Ascending aorta (tissue), 1 donor: ENCODE measurements around the gene ARID1A.

- PRO-cap = no peak
Observed at GRCh38 chr1:25336618-25337489, 1.3 kb upstream of the TMEM50A start.

DNA sequence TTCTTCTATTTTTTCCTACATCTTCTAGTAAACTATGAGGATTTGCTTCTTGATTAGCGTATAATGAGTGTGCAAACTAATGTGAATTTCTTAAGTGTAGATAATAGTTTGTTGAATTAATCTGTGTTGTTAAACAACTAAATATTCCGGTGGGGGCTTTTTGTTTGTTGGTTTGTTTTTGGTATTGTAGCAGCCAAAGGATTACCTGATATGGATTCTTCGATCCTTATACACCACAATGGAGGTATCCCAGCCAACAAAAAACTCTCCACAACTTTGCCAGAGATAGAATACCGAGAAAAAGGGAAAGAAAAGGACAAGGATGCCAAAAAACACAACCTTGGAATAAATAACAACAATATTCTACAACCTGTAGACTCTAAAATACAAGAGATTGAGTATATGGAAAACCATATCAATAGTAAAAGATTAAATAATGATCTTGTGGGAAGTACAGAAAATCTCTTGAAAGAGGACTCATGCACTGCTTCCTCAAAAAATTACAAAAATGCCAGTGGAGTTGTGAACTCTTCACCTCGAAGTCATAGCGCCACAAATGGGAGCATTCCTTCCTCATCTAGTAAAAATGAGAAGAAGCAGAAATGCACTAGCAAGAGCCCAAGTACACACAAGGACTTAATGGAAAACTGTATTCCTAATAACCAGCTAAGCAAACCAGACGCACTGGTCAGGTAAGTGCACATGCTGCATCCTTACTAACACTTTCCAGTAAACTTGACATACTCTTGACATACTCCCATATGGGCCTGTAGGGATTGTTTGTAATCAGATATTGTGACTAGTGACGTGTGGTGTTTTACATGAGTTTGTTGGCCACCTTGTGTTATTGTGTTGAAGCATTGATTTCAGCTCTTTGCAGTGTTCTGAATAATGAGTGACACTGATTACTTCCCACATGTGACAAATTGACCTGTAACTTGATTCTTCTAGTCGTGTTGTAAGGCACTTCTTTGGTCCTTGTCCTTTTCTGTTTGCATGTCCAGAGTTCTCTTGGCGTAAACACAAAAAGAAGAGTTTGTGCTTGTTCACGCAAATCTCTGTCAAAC lies 27.8 kb downstream of the MACO1 start:
- PRO-cap = no peak

DNA sequence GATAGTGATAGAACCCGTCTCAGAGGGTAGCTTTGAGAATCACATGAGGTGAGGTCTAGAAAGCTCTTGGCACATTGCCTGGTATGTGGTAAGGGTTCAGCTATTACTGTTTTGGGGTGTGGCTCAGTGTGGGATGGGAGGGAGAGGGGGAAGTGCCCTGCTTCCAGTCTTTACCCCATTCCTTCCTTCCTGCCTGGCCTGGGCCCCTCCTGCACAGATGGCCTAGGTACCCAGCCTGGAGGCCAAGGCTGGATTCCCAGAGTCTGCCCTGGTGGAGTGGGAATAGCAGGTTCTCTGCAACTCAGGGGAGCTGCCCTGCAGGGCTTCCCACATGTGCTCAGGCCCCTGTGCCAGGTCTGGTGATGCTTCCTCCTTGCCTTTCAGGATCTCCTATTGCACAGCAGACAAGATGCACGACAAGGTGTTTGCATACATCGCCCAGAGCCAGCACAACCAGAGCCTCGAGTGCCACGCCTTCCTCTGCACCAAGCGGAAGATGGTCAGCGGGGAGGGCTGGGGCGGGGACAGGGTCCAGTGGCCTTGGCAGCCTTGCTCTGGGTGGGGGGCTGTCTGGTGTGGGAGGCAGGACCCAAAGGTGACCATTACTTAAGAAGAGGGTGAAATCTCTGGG lies 13.5 kb downstream of the LDLRAP1 start:
- PRO-cap = no peak

DNA sequence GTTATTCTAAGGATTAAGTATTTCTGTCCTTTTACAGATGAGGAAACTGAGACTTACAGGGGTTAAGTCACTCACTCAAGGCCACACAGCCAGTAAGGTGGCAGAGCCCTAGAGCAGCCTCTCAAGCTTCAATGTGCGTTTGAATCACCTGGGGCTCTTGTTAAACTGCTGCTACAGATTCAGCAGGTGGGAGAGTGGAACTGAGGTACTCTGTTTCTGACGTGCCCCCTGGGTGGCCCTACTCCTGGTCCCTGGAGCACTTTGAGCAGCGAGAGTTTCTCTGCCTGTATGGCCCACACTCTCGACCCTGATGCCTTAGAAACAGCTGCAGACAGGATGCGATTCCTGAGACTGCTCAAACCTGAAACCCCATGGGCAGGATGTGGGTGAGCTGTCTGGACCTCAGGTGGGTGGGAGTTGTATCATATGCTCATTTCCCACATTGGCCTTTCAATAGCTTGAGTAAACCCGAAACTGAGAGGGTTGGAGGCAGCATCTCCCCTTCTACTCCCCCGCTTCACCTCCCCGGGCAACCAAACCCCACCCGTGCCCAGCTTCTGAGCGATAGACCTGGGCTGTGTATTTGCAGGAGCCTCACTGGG lies 59.3 kb downstream of the MAN1C1 start:
- PRO-cap = no peak

DNA sequence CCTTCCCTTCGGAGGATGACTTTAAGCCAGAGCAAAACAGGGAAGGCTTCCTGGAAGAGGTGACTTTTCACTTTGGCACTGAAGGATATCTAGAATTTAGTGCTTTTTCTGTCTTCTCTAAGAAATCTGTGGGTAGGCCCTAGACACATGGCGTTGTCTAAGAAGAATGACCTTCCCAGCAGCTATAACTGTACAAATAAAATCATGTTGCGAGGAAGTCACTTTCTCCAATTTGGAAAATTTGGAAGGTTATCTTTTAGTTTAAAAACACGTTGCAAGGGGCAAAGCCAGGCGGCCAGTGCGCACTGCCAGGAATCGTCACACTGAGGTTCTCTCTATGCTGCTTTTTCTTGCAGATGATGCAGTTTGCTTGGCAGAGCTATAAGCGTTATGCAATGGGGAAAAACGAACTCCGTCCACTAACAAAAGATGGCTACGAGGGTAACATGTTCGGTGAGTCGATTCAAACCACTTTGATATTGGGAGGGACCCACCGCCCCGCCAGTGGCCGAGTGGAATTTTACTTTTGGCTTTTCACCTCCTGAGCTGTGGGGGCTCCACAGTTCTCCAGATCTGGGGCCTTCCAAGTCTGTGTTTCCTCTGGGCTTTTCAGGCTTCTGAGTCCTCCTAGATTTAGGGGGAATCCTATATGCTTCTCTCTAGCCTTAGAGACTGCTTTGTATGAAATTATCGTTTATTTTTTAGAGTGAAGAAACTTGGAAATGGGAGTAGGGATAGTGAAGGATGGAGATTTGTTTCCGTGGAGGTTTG lies 69.7 kb downstream of the MAN1C1 start:
- PRO-cap = no peak

DNA sequence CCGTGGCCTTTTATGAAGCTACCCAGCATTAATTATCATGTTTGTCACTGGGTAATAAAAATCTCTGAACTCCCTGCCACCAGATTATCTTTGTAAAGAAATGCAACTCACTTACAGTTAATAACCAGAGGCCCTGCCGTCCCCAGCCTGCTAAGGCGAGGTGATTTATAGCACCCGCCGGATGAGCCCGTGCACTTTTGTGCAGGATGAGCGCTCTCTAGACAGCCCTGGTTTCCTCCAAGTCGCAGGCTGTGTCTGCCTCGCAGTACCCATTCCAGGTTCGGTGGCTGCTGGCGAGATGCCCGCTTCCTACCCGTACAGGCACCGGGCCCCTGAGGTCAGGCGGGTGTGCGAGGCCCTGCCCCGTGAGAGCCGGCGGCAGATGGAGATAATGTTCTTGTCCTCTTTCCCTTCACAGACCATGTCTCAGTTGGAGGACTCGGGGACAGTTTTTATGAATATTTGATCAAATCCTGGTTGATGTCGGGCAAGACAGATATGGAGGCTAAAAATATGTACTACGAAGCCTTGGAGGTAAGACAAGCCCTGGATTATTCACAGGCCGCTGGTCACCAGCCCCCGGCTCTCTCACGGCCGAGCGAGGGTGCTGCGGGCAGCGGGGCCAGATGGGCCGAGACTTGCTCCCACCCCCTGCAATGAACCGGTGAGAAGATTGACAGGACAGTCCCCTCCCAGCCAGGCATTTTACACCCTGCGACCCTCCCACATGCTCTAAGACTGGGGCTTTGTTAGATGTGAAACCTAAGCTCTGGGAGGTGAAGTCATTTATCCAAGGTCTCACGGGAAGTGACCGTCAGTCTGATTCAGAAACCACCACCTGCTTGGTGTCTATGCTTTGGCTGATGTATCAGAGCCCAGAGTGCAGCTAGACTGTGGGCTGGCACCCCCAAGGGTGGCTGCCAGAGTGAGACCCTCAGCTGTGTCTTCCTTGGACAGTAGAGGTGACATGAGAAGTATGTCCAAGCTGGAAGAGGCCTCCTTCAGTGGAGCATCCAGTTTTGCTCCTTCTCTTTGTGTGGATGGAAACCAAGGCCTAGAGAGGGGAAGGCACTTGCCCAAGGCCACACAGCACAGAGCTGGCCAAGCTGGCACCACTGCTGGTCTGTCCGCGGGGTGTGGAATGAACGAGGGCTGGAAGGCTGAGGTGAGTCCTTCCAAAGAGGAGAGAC lies 28.4 kb upstream of the SELENON start:
- PRO-cap = no peak

GRCh38 chr1:25813767-25814360 lies 5.9 kb upstream of the MTFR1L start:
- PRO-cap = no peak

GRCh38 chr1:25906740-25907467 lies 685 bp upstream of the STMN1 start:
- PRO-cap = no peak

DNA sequence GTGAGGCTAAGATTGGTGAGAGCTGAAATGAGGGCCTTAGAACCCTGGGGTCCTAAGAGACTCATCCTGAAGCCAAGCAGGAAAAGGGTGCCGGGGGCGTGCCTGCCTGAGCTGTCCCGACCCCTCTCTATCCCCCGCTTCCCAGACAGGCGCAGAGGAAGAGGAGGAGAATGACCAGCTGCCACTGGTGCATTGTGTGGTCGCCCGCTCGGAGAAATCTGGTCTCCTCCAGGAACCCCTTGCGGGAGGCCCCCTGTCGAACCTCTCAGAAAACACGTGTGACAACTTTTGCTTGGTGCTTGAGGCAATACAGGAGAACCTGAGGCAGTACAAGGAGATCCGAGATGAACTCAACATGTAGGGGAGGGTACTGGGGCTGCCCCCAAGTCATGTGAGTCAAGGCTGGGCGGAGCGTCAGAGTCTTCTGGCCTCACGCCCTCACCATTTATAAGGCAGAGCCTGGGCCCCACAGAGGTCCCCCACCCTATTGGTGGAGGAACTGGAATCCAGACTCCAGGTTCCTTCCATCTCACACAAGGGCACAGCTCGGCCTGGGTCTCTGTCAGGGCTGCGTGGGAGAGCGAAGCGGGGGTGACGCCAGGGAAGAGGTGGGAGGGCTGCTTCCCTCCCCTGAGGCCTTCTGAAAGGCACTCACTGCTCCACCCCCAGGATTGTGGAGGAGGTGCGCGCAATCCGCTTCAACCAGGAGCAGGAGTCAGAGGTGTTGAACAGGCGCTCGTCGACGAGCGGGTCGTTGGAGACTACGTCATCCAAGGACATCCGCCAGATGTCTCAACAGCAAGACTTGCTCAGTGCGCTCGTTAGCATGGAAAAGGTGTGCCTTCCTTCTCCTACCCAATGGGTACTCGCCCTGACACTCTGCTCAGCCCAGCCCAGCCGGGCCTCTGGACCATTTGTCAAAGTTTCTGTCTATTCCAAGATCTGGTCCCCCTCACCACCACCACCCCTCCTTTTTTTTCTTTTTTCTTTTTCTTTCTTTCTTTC lies 10.6 kb downstream of the CATSPER4 start:
- PRO-cap = no peak

DNA sequence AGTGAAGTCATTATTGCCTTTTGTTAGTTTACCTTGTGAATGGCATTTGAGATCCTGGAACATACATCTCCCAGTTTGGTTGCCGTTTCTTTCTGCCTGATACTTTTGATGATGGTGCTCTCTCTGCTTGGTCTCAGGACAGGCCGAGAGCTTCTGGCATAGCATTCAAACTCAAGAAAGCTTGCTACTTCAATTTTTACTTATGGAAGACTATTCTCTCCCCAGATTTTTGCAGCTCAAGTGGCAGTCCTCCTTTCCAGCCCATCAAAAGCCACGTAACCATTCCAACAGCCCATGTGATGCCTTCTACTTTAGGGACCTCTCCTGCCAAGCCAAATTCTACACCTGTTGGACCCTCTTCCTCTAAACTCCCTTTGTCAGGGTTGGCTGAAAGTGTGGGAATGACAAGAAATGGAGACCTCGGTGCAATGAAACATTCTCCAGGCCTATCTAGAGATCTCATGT lies 21.0 kb downstream of the CEP85 start:
- PRO-cap = no peak

DNA sequence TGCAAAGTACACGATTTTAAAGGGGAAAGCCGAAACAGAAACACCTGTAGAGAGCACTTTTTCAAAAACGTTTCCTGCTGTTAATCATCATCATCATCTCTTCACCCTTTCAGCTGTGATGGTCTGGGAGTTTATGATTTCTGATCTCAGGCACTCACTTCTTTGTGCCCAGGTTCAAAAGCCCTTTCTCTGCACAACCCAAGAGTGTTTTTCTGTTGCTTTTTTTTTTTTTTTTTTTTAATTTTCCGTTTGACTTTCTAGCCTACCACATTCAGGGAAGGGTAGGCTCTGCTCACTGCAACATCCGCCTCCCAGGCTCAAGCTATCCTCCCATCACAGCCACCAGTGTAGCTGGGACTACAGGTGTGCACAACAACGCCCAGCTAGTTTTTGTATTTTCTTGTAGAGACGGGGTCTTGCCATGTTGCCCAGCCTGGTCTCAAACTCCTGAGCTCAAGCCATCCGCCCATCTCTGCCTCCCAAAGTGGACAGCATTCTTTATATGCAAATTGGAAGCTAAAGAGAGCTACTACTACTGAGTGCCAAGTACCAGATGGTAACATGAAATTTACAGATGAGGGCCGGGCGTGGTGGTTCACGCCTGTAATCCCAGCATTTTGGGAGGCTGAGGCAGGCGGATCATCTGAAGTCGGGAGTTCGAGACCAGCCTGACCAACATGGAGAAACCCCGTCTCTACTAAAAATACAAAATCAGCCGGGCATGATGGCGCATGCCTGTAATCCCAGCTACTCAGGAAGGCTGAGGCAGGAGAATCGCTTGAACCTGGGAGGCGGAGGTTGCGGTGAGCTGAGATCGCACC lies 1.2 kb upstream of the UBXN11 start:
- PRO-cap = no peak

GRCh38 chr1:26350637-26351505 lies 3.1 kb downstream of the CRYBG2 start:
- PRO-cap = no peak

DNA sequence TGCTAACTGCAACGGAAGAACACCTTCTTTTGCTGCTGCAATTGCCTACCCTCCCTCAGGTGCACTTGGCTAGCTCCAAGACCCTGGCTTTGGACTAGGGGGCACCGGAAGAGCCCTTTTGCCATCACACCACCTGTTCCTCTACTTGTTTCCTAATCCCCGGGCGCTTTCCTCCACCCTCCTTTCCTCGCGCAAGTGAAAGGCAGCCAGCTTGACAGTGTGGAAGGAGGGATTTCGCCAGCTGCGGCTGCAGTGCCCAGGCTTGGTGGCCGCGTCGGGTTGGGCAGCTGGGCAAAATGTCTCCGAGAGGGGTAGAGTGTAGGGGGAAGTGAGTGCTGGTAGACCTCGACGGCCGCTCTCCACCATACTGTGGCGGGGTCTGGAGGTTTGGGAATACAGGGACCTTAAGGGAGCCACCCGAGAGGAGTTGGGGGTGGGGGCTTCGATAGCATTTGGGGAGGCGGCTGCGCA lies 892 bp upstream of the HMGN2 start:
- PRO-cap = no peak

DNA sequence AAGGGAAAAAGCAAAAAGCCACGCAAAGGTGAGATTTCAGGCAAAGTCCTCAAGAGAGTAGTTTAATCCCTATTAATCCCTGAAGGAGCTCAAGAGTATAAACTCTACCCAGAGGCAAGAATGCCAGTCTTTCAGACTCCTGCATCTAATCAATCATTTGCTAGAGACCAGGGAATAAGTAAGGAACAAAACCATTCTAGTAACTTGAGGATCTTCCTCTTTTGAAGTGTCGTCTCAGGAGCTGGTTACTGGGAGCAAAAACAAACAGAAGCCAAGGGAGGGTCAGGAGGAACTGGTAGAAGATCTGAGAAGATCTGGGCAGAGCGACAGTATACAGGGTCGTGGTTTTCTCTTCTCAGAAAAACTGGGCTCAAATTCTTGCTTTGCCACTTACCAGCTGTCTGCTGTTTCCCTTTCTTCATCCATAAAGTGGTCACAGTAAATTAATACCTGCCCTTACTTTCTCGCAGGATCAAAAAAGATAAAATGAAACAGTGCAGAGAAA lies 69.3 kb downstream of the RPS6KA1 start:
- PRO-cap = no peak

DNA sequence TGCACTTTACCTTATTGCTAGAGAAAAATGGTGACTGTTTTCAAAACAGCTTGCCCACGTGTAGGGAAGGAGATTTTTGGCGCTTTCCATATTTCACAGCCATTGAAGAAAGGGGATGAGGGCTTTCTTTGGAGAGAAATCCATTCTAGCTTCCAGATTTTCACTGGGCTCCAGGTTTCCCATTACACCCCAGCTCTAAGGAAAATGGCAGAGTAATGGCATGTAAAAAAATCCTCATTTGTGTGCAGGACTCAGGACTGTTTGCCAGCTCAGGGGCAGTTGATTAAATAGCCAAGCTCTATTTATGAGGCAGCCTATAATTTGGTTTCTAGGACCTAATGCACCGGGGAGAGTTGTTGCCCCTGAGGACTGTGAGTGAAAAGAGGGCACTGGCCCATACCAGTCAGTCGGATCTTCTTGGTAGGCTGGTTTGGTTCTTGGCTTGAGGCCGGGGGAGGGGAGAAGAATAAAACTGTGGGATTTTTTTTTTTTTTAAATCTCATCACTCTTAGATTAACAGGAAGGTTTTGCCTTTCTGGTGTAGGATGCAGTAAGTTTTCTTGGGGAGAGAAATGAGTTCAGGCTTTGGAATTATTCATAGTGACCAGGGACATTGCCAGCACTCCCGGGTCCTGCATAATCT lies 2.1 kb upstream of the ARID1A start:
- PRO-cap = no peak

DNA sequence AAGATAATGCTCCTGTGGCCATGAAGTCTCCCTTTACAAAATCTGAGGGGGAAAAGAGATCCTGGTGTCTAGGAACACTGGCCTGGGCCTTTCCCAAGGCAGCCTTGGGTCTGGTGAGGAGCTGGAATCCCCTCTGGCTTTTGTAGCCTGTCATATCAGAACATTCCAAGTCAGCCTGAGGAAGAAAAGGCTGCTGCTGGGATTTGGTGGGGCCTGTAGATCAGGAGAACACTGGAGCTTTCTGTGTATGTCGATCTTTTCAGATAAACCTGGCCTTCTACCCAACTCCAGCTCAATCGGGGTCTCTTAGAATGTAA lies 1.6 kb upstream of the ARID1A start:
- PRO-cap = no peak

DNA sequence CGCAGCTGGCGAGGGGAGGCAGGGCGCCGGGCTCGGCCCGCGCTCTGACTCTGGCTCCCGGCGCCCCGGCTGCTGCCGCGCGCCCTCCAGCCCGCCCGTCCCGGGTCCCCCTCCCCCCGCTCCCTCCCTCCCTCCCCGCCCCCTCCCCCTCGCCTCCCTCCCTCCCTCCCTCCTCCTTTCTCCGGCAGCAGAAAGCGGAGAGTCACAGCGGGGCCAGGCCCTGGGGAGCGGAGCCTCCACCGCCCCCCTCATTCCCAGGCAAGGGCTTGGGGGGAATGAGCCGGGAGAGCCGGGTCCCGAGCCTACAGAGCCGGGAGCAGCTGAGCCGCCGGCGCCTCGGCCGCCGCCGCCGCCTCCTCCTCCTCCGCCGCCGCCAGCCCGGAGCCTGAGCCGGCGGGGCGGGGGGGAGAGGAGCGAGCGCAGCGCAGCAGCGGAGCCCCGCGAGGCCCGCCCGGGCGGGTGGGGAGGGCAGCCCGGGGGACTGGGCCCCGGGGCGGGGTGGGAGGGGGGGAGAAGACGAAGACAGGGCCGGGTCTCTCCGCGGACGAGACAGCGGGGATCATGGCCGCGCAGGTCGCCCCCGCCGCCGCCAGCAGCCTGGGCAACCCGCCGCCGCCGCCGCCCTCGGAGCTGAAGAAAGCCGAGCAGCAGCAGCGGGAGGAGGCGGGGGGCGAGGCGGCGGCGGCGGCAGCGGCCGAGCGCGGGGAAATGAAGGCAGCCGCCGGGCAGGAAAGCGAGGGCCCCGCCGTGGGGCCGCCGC lies at the start of gene ARID1A:
Gene ARID1A, plus strand, starts transcription at position 173 of the 760 bp plus-strand sequence.
- PRO-cap = bidirectional peak, plus-strand start at position 190 of the sequence, minus-strand start at position 102 of the sequence; bidirectional peak, plus-strand start at position 501 of the sequence, minus-strand start at position 378 of the sequence

- PRO-cap = no peak
Observed at GRCh38 chr1:26705824-26706275, 10.0 kb downstream of the ARID1A start.

GRCh38 chr1:26711906-26712319 lies 16.1 kb downstream of the ARID1A start:
- PRO-cap = no peak

DNA sequence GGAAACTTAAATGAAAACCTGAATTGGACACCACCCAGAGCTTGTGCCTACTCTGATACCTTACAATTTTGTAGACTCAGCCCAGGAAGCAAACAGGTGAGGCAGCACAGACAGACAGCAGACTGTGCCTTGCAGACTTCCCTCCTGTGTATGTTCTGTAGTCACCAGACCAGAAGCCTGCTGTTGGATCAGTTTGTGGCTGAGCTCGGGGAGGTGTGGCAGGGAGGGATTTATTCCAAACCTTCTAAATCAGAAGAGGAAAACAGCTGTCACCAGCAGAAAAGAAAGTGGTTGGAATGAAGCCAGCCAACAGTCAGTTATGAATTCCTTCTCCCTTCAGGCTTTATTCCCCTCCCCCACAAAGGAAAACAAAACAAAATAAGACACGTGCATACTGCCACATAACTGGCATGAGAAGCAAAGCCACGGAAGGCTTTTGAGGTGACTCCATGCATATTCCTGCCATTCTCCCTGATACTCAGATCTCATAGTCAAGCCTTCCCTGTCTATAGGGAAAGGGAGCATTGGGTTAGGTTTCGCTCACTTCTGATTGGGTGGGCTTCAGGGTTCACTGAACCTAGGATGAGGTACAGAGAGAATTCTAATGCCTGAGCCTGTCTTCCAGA lies 19.0 kb upstream of the PIGV start:
- PRO-cap = no peak